ENCODE results near the genes SIX1 and SYT16.

DNA sequence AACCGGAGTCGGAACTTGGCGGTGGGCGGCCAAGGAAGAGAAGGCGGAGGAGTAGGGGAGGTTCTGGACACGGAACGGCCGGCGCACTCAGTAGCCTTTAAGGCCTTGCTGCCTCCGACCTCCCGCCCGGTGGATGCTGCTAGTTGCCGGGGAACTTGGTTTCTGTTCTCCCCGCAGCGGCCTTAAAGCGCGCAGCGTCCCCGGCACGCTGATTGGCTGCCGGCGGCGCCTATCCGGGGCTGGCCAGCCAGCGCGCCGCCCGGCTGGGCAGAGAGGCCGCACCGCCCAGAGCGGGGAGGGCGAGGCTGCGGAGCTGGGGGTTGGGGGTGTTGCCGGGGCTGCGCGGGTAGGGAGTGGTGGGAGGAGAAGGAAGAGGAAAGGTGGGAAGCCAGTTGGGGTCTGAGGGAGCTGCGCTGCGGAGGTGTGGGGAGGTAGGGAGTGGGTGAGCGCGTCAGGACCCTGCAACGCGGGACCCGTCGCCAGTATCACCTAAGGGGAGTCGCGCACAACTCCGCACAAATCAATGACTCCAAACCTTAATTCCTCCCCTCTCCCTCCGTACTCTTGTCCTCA is at the start of gene SIX1:
TSS of gene SIX1 (minus strand) at position 157 of the 573 bp plus-strand sequence.
- PRO-cap, result unidirectional peak, minus-strand start at position 135 of the sequence
- RRBS, result 3% methylated on average over 27 of the region's 48 CpGs

DNA sequence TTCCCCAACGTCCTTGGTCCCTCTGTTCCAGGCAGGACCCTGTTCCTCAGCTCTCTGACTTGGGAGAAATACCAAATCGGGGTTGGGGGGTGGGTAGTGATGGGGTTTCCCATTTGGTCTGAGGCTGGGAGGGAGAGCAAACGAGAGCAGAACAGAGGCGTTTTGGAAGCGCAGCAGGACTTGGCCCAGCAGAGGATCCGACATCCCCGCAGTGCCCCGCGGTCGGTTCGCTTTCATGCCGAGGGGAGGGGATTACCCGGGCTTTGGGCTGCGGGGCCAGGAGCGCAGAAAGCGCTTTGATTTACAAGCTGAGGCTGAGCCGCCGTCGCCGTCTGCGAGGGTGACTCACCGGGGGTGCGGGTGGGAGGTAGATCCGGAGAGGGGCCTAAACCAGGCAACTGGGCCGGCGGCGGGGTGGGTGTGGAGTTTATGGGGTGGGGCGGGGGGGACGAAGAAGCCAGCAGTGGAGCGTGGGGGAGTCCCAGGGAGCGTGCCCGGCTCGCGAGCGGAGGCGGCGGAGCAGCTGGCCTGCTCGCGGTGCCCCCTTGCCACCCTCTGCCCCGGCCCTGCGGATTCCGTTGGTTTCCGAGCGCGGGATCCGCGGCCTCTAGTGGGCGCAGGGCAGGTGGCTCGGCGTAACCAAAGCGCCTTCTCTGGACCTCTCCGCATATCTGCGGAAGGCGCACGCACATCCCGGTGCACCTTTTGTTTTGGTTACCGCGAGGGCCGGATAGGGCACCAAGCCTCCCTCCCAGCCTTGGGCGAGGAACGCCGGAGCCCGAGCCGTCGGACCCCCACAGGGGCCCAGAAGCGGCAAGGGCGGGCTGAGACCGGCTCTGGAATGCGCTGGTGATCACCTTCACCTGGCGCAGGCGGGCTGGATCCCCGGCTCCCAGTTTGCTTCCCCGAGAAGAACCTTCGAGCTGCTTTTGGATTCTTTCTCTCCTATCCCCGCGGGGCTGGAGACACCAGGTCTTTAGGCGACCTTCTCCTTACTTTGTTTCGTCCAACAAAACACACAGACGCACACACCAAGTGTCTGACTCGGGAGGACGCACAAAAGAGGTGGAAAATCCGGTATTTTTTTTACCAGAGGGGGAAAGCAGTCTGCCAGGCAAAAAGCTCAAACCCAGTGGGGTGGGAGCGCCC is 2.6 kb downstream of the SIX4 start:
- PRO-cap, result no peak
- RRBS, result 4% methylated on average over 41 of the region's 83 CpGs

- PRO-cap, result no peak
- RRBS, result no CpG with 5 or more reads among the region's 8 CpGs
These were observed 309 bp downstream of the TRMT5 start for GRCh38 chr14:60980646-60980893.

DNA sequence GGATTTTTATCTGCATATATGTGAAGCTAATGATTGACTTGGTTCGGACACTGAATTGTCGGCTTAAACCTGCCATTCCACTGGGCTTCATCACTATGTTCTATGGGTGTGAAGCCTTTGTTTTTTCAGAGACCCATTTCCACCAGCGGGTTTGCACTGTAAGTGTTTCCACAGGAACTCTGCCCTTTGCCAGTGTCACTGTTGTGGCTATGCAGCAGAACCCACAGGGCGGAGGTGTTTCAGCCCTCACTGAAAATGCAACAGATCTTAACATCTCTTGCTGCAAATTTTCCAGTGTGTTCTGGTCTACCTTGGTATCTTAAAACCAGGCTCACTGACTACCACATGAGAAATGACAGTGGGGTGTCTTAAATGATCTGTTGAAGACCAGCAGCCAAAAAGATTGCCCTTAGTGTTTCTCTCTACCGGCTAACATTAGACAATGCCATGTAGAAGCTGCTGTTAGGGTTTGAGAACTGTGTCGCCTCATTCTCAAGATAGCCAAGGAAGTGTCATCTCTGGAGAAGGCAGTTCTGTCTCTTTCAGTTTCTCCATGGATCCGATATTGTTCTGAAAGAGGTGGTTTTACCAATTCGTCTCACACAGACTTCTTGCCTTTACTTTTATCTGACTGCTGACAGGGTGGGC is 21.2 kb downstream of the PRKCH start:
- PRO-cap, result no peak
- RRBS, result no CpG with 5 or more reads among the region's 8 CpGs

- PRO-cap, result no peak
- RRBS, result no CpG with 5 or more reads among the region's 6 CpGs
These were observed 85.3 kb downstream of the PRKCH start for GRCh38 chr14:61406651-61407189.

GRCh38 chr14:61448206-61448712 is 126.9 kb downstream of the PRKCH start:
- PRO-cap, result no peak
- RRBS, result no CpG with 5 or more reads among the region's 2 CpGs

DNA sequence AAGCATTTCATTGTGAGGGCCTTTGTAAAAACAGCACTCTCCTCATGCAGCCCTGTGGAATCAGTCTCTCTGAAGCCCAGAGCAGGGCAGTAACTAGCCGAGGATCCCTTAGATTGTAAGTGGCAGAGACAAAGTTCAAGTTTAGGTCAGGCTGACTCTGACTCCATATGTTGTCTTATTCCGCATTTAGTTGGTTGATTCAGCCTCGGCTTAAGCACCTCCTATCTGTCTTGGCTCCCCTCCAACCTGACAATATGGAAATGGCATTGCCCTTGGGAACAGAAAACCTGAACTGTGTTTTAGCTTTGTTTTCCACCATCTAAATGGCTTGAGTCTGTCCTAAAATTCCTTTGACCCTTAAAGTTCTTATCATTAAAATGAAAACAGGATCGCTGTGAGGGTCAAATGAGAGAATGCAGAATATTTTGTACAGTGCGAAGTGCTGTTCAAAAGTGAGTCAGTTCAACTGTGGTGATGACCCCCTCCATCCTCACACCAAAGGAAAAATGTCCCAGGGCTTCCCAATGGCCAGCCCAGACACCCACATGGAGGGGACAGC is 141.5 kb downstream of the PRKCH start:
- PRO-cap, result no peak
- RRBS, result no CpG with 5 or more reads among the region's 5 CpGs

GRCh38 chr14:61486936-61487330 is 165.6 kb downstream of the PRKCH start:
- PRO-cap, result no peak
- RRBS, result no CpG with 5 or more reads among the region's 4 CpGs

DNA sequence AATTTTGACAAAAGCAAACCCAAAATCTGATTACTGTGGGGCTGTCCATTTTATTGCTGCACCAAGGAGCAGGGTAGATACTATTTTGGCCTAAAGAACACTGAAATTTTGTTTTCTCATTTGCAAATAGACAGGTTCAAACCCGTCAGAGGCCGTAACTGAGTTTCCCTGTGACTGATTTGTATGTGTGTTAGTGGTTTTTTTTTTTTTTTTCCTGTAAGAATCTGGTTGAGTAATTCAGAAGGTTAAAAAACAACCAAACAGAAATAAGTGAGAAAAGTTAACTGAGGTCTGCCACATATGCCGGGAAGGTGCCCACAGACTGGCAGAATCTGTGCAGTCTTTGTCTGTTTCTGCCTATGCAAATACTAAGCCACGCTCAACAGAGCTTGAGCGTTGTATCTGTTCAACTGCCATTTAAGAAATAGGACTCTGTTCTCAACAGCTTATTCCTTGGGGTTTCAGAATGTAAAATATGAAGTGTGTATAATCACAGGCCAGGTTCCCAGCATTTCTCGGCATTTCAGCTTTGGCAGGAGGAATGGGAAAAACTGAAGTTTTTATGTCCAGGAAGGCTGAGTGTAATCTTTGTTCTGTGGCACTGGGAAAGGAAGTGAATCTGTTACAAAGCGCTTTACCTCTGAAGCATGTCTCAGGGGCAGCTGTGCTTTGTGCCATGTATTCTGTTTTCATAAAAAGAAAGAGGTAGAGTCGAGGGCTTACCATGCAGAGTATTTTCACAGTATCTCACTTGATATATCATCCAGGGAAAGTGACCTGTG is 181.9 kb downstream of the PRKCH start:
- PRO-cap, result unidirectional peak, plus-strand start at position 297 of the sequence
- RRBS, result no CpG with 5 or more reads among the region's 8 CpGs

- PRO-cap, result no peak
- RRBS, result no CpG with 5 or more reads among the region's 1 CpG
These were observed 183.3 kb upstream of the HIF1A start for GRCh38 chr14:61512011-61512402.

- PRO-cap, result no peak
- RRBS, result no CpG with 5 or more reads among the region's 3 CpGs
These were observed 121.2 kb upstream of the HIF1A start for GRCh38 chr14:61574047-61574568.

DNA sequence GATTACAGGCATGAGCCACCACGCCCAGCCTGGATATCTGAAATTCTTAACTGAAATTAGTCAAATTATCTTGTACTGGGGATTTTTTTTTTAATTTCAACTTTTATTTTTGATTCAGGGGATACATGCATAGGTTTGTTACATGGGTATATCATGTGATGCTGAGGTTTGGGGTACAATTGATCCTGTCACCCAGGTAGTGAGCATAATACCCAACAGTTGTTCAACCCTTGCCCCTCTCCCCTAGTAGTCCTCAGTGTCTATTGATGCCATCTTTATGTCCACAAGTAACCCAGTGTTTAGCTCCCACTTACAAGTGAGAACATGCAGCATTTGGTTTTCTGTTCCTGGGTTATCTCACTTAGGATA is 26.0 kb upstream of the SNAPC1 start:
- PRO-cap, result no peak
- RRBS, result no CpG with 5 or more reads among the region's 1 CpG

- PRO-cap, result no peak
- RRBS, result 3% methylated on average over 29 of the region's 83 CpGs
These were observed at the start of gene SYT16 for GRCh38 chr14:61812378-61813019. TSS of gene SYT16 (plus strand) at chr14:61812703.

DNA sequence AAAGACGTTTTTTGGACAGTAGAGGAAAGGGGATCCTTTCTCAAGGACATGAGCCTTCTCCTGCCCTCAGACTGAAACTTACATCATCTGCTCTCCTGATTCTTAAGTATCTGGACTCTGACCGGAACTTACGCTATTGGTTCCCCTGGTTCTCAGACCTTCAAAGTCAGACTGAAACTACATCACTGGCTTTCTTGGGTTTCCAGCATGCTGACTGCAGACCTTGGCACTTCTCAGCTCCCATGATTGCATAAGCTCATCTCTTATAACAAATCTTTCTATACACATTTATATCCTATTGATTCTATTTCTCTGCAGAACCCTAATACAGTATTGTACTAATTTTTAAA is 240.7 kb downstream of the SYT16 start:
- PRO-cap, result no peak
- RRBS, result no CpG with 5 or more reads among the region's 3 CpGs

DNA sequence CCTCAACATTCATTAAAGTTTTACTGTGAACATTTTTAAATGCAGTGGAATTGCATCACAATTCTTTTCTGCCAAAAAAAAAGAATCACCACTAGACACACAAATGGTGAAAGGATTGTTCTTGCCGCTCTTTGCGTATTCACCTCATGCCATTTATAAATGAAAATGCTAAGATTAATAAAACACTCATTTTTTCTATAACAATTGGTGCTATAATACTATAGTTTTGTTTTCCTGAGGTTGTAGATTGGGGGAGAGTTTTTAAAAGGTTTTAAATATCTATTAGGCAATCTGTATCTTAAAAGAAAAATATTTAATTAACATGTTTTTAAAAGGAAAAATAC is 1.1 kb downstream of the RHOJ start:
- PRO-cap, result no peak
- RRBS, result no CpG with 5 or more reads among the region's 2 CpGs

- PRO-cap, result no peak
- RRBS, result no CpG with 5 or more reads among the region's 2 CpGs
These were observed 53.7 kb upstream of the GPHB5 start for GRCh38 chr14:63372342-63372945.

DNA sequence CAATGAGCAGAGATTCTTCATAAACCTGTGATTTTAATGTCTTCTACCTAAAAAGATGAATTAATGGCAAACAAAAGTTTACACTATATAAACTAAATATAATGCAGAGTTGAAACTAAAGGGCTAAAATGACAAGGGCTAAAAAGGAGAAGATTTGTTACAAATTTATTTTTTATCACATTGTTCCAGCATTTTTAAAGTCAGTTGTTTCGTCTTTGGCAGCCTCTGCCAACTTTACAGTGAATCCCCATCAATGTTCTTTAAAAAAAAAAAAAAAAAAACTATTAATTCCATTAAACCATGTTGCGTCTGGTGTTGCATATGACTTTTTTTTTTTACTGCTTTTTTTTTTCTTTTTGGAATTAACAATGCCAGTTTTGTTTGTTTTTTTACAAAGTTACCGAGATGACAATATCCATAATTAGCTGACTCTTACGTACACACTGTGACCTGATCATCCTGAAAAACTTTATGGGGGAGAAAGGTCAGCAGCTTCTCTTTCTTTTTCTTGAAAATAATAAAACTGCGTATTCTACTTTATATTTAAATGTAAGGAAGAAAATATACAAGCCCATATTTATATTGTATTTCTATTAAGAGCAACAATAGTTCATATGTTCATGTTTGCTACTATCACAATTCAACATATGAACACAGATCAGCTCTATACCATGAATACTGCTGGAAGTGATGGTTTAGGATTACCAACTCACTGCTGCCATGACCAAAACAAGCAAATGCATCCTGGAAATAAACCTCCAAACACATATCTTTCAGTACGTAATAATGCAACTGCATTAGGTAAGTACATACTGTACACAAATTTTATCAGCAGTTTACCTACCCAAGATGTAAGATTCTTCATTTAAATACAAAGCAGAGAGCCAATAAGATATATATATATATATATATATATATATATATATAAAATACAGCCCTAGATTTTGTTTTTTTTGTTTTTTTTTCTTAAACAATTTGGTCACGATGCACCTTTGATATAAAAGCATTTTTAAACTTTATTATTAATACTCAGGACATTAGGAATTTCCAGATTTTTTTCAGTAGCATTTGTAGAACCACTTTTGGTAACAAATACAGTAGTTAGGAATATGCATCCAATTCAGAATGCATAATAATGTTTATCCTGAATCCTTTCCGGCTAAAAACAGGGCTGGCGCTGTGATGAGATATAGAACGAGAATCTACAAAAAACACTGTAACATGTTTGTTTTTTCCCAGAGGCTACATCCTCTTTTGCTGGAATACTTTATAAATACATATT is 55.4 kb upstream of the GPHB5 start:
- PRO-cap, result no peak
- RRBS, result no CpG with 5 or more reads among the region's 10 CpGs

DNA sequence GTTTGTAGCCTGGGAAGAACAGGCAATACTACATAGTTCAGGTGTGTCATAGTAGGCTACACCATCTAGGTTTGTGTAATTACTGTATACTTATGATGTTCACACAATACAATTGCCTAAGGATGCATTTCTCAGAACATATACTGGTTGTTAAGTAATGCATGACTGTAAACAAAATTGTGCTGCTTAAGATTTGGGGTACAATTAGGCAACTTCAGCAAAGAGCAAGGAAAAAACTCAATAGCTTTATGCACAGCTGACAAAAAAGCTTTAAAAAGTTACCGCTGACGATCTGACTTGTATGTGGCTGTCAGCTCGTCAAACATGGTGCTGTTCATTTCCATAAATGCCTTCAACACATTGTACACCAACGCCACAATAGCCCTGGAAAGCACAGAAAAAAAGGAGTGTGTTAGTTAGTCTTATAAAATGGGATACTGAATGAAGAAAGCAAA is 63.1 kb upstream of the GPHB5 start:
- PRO-cap, result no peak
- RRBS, result no CpG with 5 or more reads among the region's 4 CpGs

DNA sequence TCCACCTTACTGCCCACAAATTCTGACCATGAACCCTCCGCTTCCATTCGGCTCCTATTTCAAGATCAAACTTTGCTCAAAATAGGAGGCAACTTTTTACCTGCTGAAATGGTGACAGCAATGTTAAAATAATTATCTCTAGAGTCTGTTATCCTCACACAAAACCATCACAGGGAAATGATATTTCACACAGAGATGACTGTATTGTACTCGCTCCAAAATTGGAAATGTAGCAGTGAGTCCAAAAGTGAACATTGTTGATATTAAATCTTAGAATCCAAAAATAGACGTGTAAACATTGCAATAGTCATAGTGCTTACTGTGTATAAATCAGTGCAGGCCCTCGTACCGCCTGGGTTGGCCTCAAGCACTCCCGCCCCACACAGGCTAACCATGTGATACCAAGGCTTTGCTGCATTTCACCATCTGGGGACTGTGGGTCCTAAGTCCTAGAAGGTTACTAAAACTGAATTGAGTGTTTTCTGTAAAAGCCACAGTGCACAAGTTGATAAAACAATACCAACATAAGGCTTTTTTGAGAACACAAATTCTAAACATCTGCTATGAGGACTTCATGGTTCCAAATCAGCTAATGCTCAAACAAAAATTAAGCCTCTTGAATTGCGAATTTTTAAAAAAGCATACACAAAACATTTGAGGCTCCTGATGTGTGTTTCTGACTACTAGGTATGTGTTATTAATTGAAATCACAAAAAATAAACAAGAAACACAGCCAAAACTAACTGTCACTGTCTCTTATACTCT is 107.3 kb downstream of the PPP2R5E start:
- PRO-cap, result no peak
- RRBS, result no CpG with 5 or more reads among the region's 8 CpGs

DNA sequence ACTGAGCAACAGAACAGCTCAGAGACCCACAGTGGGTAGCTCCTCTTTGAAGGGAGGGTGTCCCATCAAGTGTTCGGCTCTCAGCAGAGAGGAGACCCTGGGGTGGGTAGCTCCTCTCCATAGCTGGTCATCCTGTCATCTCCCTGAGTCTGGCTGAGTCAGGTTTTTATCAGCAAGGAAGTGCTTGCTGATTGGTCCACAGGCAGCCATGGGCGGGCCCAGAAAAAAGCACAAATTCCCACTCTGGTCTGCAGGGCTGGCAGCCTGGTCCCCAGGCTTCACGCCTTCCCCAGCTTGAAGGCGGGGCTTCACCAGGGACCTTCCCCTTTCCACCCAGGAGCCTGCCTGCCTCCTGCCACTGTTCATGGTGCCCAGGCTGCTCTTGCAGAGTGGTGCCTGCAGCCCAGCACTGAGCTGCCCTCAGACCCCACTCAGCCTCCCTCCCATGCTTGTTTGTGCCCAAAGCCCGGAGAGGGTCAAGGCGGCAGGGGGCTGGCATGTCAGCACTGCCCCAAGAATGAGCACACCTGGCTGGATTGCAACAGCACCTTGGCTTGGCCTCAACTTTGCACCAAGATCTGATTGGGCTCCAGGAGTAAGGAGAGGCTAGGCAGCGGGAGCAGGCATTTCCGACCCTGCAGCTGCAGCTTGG is 21.9 kb upstream of the WDR89 start:
- PRO-cap, result no peak
- RRBS, result no CpG with 5 or more reads among the region's 8 CpGs

All from kidney (tissue), 2 donors.